Placental pericyte (primary cell): ENCODE measurements around the genes LRRC4 and HILPDA.

GRCh38 chr7:123527699-123528854 lies 6.3 kb downstream of the IQUB start:
- CAGE, long polyA plus RNA, result no peak

DNA sequence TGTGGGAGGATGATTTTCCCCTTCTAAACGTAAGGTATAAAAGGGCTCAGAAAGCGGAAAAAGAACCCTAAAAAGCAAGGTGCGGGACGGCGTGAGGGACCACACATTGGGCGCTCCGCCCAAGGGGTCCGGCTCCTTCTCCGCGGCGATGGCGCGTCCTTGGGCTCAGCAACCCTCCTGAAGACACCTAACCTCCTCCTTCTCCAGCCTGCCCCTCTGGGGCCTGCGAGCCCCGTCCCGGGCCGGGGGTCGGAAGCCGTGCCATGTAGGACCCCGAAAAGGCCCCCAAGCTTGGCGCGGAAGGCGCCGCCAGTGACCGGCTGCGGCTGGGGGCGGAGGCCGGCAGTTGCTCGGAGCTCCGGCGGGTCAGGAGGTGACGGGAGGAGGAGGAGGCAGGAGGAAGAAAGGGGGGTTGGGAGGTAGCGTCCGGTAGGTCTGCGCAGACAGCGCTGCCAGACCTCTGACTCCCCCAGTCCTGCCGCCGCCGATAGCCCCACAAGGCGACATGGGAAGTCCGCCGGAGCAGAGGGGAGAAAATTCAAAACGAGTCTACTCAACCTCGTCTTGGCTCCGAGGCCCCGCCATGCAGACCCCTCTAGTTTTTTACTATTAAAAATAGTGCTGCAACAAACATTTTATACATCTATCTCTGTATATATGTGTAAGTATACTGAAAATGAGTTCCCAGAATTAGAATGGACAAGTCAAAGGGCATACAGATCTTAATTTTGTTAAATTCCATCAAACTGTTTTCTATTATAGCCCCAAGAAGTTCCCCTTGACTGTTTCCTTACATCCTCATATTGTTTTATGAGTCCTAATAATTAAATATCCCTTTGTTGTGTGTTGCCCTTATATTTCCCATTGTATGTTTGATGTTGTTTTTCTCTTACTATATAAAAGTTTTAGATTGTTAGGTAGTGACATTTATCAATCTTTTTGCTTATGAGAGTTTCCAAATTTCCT lies 1.5 kb downstream of the IQUB start:
- CAGE, long polyA plus RNA, result no peak

DNA sequence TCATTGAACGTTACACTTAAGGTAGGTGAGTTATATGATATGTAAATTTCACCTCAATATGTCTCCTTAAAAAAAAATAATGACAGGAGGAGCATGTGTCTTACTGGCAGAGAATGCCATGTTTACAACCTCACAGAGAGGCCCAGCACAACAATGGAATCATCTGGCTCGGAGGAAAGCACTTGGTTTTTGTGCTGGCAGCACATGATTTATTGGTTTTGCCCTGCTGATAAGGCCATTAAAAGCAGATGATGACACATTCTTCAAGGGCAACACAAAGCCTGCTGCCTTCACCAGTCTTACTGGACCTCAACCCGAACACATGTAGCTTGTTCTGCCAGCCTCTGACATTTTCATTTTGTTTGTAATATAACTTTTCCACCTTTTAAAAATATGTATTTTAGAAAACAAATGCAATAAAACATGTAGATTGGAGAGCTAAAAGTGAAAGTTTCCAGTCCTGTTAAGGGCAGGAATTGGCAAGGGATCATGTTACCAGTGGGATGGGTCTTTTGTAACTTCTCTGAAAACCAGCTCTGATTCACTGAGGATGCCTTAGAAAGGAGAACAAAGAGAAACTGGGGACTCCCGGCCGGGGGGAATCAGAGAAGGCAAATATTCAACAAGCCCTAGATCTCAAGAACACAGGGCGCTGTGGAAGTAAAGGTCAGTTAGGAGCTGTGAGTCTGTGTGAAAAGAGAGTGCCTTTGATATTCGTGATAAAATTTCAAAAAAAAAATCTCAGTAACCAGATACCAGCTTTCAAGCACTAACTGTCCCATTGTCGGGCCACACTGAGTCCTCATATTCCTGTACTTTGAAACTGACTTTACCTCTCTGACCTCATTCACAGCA lies 11.7 kb upstream of the LMOD2 start:
- CAGE, long polyA plus RNA, result no peak

DNA sequence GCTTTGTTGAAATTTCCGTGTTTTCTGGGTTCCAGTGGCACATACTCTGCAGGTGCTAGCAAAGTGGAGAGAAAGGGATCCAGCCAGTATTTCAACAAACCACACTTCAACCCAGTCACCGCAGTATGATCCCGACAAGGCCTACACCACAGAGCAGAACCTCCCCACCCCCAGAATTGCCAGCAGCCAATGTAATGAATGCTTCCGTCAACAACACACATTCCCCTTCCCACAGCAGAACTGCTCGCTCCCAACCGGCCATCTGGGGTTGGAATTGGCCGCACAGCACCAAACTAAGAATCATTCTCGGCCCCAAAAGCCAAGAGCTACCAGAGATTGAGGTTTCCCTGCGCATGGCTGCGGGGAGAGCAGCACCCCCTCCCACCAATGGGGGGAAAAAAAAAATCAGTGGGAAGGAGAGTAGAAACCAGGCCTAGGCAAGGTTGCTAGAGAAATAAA lies 1.2 kb downstream of the WASL start:
- CAGE, long polyA plus RNA, result no peak

DNA sequence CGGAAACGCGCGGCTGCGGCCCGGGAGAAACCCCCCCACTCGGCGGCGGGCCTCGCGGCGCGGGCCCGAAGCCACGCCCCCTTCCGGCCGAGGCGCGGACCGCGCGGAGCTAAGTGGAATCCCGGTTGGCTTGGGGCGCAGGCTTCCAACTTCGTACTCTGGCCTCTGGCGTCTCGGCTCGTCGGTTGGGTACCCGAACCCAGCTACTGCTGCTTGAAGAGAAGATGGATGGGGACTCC lies 234 bp upstream of the WASL start:
- CAGE, long polyA plus RNA, result no peak

DNA sequence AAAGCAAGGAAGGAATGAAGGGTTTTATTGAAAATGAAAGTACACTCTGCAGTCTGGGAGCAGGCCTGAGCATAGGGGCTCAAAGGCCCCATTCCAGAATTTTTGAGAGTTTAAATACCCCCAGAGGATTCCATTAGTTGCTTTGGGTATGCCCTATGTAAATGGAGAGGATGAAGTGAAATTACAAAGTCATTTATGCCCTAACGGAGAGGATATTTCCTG lies 247.8 kb downstream of the GPR37 start:
- CAGE, long polyA plus RNA, result no peak

- CAGE, long polyA plus RNA, result no peak
Measured at GRCh38 chr7:127451167-127451713, 58.7 kb upstream of the ZNF800 start.

DNA sequence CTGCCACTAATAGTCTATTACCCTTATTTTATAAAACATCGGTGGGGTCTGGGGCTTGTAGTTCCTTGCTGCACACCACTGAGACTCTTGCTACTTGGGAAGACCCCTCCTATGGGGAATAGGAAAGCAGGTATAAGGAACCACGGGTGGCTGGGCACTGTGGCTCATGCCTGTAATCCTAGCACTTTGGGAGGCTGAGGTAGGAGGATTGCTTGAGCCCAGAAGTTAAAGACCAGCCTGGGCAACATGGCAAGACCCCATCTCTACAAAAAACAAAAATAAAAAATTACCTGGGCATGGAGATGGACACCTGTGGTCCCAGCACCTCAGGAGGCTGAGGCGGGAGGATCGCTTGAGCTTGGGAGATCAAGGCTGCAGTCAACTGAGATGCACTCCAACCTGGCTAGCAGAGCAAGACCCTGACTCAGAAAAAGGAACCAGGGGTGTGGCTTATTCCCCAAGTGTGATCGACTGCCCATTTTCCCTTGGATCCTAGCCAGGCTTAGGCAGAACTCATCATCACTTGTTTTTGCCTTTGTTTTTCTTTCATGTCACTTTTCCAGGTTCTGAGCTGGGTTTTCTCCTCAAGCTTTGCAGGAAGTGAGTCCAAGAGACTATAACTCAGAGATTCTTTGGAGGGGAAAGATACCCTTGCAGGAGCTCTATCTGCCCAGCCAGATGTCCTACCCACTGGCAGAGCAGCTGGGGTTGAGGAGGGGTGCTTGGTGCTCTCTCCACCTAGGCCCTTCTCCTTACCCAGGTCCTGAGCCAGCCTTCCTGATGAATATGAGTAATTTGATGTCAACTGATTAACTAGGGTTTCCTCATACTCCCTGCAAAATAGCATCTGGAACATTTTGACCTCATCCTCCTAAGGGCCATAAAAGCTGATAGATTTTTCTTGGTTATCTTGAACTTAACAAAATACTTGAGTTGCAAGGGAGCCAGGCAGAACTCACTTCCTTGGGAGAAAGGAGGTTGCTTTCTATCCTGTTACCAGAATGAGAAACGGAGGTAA lies 765 bp upstream of the FSCN3 start:
- CAGE, long polyA plus RNA, result no peak

DNA sequence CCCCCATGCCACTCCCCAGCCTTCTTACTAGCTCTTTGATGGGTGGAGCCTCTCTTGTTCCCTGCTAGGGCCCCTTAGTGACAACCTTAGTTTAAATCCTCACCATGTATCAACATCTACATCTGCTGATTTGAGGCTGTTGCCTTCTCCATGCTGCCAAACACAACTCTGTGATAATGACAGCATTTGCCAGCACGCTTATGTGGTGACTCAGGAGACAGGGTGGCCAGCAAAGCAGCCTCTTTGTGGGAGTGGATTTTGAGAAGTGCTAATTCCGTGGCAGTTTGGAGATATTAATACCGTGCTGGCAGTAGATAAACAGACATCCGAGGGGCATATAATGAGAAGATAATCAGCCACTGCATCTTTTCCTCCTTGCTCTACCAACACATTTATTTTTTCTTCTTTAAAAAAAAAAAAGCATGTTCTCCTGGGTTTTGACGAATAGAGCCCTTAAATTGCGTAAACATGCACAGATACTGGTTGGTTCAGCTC lies 145.3 kb downstream of the LRRC4 start:
- CAGE, long polyA plus RNA, result no peak

DNA sequence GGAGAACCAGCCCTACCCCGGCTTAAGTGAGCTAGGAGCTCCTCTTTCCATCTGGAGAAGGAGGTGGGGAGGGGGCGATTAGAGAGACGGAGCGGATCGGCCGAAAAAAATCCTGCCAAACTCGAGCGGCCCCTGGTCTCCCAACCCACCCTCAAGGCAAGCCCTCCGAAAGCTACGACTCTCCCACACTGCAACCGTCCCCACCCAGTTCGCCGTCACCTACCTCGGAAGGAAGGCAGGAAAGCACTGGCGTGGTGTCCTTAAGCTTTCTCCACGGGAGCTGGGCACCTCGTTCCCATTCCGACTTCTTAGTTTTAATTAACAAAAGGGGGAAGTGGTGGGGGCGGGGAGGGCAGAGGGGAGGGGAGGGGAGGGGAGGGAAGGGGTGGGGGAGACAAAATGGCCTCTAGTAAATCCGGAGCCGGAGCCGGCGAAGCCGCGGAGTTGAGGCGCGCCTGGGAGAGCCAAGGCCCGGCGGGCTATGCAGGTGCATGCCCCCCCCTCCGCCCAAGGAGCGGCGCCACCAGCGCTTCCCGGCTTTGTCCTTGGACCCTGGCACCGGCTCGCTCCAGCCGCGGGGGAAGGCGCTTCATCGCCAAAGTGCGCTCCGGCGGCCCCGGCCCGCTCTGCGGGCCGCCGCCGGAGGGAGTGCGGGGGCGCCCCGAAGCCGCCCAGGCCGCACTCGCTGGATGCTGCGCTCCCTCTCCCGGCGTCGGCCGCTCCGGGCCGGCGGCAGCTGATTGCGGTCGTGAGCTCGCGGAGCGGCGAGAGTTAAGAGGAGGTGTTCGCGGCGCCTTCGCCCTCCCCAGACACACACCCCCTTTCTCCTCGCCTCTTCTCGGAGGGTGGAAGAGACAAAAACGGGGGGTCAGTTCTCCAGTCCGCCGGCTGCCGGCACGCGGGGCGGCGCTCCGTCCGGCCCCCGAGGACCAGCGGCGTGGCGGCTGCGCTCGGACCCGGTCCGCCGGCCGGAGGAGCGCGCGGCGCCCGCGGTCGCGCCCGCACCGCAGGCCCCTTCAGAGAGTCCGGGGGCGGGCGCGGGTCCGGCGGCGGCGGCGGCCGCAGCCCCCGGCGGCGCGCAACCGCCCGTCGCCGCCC lies at the start of gene LRRC4:
Gene LRRC4, minus strand, starts transcription at position 748 of the 1,098 bp plus-strand sequence.
- CAGE, long polyA plus RNA, result no peak

GRCh38 chr7:128075636-128076055 lies 44.4 kb upstream of the LRRC4 start:
- CAGE, long polyA plus RNA, result no peak

DNA sequence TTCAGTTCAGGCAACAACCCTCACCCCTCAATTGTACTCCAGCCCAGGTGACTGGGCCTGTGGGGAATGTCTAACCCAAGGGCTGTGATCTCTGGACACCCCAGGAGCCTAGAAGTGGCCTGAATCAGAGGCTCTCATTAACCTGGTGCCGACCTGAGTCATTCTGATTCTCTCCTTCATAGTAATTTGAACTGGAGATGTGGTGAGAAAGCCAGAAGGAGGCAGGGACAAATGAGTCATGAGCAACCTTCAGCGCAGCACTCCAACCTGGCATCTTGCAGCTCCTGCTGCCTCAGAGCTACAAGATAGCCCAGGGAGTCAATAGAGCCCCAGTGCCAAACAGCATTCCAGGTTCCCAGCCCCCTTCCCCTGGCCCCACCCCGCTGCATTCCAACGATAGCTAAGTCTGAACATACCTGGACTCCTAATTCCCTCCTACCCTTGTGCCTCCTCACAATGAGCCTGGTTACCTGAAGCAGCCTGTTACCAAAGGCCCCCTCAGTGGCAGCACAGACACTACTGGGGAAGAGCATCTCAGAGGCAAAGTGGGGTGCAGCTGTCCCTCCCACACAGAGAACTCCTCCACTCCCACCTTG lies 77.0 kb upstream of the LEP start:
- CAGE, long polyA plus RNA, result no peak

- CAGE, long polyA plus RNA, result no peak
Measured at GRCh38 chr7:128455381-128456594, at the start of gene HILPDA. TSS of gene HILPDA (plus strand) at chr7:128455878.

DNA sequence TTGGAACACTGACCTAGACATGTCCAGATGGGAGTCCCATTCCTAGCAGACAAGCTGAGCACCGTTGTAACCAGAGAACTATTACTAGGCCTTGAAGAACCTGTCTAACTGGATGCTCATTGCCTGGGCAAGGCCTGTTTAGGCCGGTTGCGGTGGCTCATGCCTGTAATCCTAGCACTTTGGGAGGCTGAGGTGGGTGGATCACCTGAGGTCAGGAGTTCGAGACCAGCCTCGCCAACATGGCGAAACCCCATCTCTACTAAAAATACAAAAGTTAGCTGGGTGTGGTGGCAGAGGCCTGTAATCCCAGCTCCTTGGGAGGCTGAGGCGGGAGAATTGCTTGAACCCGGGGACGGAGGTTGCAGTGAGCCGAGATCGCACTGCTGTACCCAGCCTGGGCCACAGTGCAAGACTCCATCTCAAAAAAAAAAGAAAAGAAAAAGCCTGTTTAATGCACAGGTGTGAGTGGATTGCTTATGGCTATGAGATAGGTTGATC lies 1.9 kb downstream of the HILPDA start:
- CAGE, long polyA plus RNA, result no peak

GRCh38 chr7:128477183-128477702 lies 695 bp downstream of the METTL2B start:
- CAGE, long polyA plus RNA, result no peak

GRCh38 chr7:128530276-128531287 lies 54.0 kb downstream of the METTL2B start:
- CAGE, long polyA plus RNA, result no peak

GRCh38 chr7:128533352-128534177 lies 57.0 kb downstream of the METTL2B start:
- CAGE, long polyA plus RNA, result no peak

DNA sequence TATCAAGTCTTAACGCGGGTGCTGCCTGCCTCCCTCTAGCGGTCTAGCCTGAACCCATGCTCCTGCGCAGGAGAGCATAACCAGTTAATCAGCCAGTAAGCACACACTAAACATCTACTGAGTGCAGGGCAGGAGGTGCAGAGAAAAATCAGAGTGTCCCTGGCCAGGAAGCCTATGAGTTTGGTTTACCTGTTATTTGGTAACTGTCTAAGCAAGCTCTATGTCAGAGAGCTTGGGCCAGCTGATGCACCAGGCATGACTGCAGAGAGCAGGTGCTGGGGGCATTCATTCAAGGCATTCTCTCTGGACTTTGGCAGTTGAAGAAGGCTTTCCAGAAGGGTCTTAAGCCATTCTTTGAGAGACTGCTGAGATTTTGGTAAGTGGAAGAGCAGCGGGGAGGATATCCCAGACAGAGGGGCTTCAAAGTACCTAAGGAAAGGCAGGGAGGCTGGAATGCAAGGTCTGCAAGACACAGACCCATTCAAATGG lies 1.0 kb downstream of the GARIN1A start:
- CAGE, long polyA plus RNA, result no peak

- CAGE, long polyA plus RNA, result no peak
Measured at GRCh38 chr7:128844331-128844683, 14.1 kb downstream of the FLNC start.

- CAGE, long polyA plus RNA, result no peak
Measured at GRCh38 chr7:128851053-128851998, 11.3 kb upstream of the ATP6V1F start.